UCH-1 (cell line): ENCODE results near the genes MS4A15 and PPP1R32.

GRCh38 chr11:60756770-60757265, at the start of gene MS4A15:
MS4A15 (plus strand) TSS chr11:60756867.
- RRBS = no CpG with 5 or more reads among the region's 15 CpGs

DNA sequence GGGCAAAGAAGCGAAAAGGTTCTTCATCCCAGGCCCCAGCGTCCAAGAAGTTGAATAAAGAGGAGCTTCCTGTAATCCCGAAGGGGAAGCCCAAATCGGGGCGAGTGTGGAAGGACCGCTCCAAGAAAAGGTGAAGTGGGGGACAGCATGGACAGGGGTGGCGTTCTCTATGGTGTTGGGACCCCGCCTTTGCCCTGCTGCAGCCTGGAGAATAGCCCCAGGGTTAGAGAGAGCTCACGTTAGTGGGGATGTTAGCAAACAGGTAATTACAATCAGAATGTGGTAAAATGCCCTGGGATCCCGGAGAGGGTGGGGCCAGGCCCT, 802 bp downstream of the CCDC86 start:
- RRBS = no CpG with 5 or more reads among the region's 10 CpGs

- RRBS = no CpG with 5 or more reads among the region's 7 CpGs
Observed at GRCh38 chr11:60854164-60854598, 1.6 kb downstream of the PTGDR2 start.

DNA sequence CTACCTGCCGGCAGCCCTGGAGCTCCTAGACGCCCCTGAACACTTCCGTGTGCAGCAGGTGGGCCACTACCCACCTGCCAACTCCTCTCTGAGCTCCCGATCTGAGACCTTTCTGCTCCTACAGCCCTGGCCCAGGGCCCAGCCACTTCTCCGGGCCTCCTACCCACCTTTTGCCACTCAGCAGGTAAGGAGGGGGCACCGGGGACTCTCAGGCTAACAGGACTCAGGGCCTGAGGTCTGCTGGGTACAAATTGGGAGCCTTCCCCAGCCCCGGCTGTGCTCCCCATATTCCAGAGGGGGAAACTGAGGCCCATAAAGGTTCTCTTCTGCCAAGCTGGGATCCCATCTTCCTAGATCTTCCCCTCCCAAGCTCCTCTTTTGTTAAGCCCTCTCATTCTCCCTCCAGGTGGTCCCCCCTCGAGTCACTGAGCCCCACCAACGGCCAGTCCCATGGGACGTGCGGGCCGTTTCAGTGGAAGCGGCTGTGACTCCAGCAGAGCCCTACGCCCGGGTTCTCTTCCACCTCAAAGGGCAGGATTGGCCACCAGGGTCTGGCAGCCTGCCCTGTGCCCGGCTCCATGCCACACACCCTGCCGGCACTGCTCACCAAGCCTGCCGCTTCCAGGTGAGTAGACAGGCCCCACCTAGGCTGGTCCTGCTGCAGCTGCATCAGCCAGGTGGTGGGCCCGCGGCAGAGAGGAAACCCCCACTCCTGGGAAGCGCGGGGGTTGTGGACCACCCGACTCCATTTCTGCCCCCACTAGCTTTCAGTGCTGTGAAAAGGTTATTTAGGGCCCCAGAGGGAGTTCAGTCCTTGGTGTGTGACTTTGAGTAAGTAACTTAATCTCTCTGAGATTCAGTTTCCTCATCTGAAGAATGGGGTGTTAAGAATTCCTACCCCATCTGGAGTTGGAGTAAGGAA, 3.2 kb downstream of the TMEM132A start:
- RRBS = 37% methylated on average over 5 of the region's 23 CpGs

- RRBS = no CpG with 5 or more reads among the region's 10 CpGs
Observed at GRCh38 chr11:60952425-60952790, 432 bp upstream of the SLC15A3 start.

DNA sequence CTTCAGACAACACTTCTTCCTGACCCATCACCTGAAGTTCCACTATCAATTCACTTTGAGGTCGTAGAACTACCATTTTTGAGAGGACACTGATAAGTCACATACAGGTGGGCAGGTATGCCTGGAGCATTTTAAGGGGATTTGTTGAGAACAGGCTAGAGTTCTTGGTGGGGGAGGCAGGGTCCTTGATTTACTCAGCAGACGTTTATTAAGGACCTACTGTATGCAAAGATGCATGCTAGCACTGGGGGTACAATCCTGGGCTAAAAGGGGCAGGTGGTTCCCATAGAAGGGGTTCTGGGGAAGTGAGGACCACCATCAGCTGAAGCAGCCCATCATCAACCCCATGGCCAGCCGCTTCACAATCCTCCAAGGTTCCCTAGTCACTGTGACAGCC, 35.3 kb downstream of the CD6 start:
- RRBS = no CpG with 5 or more reads among the region's 3 CpGs

DNA sequence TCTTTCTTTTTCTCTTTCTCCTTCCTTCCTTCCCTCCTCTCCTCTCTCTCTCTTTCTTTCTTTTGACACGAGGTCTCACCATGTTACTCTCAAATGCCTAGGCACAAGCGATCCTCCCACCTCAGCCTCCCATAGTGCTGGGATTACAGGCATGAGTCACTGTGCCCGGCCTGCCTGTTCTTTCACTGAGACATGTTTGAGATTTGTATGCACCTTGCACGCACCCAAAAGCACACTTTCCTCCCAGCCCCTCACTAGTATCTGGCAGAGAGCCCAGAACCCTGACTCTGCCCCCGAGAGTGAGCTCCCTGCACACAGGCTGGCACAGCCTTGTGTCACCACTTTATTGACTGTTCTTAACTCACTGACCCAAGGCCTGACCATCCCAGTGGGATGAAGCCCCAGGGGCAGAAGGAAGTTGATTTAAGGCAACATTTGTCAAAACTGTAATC, 56.9 kb downstream of the CD6 start:
- RRBS = no CpG with 5 or more reads among the region's 5 CpGs

DNA sequence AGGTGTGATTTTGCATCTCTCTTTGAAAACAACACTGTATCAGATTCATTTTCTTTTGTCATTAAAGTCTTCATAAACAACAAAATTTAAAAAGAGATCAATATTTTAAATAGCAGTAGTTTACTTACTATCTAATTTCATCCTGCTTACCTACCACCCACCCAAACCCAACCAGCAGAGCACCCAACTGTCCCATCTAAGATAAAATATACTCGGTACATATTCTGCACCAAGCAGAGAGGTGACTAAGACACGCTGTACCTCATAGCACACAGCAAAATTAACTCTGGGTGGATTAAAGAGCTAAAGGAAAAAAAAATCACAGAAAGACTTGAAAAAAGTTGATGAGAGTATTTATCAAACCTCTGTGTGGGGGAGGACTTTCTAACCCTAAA, 25.9 kb upstream of the CD5 start:
- RRBS = no CpG with 5 or more reads among the region's 2 CpGs

DNA sequence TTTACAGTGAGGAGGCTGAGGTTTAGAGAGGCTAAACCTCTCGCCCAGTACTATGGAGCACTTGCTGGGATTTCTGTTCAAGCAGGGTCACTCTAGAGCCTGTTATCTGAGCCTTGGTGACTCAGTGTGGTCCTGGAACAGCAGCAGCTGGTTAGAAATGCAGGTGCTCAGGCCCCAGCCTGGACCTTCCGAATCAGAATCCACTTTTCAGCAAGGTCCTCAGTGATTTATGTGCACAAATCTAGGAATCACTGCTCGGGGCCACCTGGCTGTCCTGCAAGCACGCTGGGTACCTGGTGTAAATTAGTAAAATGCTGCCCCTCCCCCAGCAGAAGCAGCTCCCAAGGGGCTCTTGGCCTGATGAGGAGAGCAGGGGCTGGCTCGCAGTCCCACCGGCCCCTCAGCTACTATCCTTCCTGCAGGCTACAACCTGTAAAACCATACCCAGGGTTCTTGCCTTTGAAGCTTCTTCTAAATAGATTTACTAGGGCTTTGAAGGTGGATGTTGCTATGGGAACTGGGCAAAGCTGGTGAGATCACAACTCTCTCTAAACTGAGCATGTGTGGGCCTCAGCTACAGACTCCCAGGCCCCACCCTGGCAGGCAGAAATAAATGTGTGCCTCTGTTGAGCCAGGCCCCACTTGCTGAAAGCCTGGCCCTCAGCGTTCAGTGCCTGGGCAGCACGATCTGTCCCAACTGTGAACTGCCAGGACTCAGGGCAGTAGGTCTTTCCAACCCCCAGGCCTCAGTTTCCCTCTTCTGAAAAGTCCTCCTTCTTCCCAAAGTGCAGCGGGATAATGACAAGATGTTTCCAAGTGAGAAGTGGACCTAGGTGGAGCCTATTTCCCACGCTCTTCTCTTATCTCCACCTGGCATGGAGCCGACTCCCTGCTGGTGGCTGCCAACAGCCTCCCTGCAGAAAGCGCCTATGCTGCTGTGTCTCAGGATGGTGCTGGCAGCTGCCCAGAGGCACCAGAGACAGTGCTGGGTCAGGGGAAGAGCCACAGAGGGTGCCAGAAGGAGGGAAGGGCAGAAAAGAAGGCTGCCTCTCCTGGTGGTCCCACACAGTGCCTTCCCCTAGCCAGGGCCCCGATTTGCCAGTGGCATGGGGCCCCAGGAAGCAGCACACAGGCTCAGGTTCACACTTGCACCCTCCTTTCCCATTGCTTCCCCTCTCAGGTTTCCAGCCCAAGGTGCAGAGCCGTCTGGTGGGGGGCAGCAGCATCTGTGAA, 18.6 kb downstream of the CD5 start:
- RRBS = no CpG with 5 or more reads among the region's 14 CpGs

- RRBS = no CpG with 5 or more reads among the region's 5 CpGs
Observed at GRCh38 chr11:61150303-61150697, 10.9 kb downstream of the VPS37C start.

- RRBS = no CpG with 5 or more reads among the region's 9 CpGs
Observed at GRCh38 chr11:61160269-61160757, 913 bp downstream of the VPS37C start.

DNA sequence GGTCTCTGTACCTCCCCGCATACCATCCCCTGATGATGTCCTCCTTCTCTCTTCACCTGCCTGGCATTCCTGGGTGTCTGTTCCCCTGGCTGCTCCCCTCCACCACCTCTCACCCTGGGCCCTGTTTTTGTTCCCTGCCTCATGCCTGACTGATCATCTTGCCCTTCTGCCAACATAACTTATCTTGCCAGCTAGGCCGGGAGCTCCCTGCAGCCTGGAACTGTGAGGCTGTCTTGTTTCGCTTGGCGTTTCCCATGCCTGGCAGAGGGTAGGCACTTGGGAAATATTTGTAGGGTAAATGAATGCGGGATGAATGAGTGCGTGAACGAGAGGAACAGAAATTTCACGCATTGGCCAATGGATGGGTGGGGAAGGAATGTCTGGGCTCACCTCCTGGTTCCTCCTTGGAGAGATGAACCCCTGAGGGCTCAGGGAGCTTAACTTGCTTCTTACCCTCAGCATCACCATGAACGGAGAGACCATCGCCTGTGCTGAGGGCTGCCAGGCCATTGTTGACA, 8.3 kb downstream of the PGA5 start:
- RRBS = no CpG with 5 or more reads among the region's 10 CpGs

DNA sequence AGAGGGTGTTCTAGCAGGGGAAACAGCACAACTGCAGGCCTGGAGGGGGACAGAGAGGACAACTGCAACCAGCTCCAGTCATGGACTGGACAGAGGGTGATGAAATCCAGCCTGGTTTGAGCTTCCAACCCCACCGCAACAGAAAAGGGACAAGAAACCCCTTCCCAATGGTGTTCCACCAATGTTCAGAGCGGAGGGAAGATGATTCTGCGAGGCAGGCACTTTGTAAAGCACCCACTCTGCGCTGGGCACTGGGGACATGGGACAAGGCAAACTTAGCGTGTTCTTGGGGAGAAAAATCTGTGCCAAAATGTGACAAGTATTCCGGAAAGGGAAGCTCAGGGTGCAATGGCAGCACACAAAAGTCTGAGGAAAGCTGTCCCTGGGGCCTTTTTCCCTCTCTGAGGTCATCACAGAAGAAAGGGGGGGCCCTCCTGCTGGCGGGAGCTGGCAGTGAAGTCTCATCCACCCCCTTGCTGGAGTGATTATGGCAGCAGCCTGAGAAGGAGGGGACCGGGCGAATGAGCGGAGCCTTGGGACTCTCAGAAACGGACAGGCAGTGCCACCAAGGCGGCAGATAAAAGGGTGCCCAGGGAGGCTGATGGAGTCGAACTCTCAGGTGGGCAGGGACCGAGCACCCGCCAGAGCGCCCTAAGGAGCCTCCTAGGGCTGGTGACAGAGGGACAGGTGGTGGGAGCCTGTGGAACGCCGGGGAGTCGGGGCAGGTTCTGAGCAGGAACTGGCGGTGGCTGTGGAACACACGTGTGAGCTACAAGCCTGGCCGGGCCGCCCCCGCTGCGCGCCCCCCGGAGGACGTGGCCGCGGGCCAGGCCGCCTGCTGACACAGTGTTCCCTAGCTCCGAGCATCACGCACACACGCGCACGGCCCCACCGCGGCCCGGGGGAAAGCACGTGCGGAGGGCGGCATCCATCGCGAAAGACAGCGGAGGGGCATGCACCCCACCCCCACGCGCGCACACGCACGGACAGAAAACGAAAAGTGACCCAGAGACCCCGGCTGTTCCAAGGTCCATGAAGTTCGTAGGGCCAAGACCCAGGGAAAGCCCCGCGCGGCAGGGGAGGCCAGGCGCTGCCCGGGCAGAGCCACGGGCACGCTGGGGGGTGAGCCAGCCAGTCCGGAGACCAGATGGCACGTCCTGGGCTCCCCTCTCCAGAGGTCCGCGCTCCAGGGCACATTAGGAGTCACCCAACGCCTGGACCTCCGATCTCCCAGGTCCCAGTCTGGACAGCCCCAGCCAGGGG, 1.2 kb downstream of the VWCE start:
- RRBS = 4% methylated on average over 27 of the region's 66 CpGs

- RRBS = no CpG with 5 or more reads among the region's 14 CpGs
Observed at GRCh38 chr11:61348800-61349713, 12.6 kb downstream of the CYB561A3 start.

GRCh38 chr11:61360184-61360506, 1.5 kb downstream of the CYB561A3 start:
- RRBS = no CpG with 5 or more reads among the region's 4 CpGs

DNA sequence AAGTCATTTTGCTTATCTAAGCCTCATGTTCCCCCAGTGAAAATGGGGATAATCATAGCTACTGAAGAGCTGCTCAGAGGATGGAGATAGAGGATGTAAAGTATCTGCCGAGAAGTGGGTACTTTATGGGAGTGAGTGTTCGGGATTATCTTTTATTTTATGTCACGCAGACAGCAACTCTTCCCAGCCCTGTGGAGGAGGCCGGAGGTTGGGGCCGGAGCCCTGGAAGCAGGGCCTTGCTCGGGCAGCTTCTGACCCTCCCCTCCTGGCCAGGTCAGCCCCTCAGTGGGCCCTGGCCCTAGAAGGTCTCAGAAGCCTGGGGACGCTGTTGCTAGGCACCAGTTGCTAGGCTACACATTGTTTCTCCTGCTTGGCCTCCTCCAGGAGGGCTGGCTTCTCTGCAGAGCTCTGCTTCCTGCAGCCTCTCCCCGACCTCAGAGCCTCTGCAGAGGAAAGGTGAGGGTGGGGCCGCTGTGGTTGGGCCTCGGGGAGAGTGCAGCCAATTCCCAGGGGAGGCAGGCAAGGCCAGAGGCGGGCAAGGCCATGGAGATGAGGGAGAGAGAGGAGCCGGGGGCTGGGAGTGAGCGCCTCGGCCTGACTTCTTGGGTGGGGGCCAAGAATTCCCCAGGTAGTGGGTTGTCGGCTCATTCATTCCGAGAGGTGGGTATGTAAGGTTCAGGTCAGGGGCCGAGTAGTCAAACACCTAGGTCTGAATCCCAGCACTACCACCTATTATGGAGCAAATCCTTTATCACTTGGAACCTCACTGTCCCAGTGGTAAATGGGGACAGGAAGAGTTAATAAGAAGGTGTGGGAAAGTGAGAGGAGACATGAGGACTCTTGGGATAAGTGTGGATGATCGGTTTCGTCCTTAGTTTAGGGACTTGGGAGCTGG, at the start of gene PPP1R32:
Gene PPP1R32 (plus strand): TSS at position 360 of the 895 bp plus-strand sequence.
- RRBS = no CpG with 5 or more reads among the region's 19 CpGs

GRCh38 chr11:61530735-61531711, 22.5 kb downstream of the LRRC10B start:
- RRBS = no CpG with 5 or more reads among the region's 9 CpGs

- RRBS = 10% methylated on average over 19 of the region's 33 CpGs
Observed at GRCh38 chr11:61580021-61580655, 738 bp downstream of the SYT7 start.

DNA sequence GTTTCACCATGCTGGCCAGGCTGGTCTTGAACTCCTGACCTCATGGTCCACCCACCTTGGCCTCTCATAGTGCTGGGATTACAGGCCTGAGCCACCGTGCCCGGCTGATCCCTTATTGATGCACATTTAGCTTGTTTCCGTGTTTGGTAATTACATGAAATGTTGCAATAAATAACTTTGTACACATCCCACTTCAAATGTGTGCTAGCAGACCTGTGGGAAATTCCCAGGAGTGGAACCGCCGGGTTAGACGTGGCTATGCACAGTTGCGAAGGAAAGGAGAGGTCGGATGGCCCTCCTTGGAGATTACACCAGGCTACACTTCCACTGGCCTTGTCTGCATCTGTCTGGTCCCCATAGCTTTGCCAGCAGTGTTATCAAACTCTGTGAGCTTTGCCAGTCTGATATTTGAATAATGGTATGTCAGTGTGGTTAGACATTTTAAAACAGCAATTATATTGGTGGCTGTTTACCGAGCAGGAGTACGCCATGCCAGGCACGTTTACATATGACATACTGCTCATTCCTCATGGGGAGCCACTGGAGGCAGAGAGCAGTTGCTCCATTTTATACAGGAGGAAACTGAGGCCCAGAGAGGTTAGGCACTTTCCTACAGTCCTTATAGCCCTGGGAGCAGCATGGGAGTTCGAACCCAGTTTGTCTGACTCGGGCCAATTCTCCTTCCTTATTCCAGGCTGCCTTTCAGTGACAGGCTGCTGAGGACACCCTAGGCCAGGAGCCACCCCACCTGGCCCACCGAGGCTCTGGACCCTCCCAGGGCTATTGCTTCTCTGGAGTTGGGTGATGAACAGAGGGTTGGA, 27.3 kb upstream of the SYT7 start:
- RRBS = no CpG with 5 or more reads among the region's 14 CpGs

DNA sequence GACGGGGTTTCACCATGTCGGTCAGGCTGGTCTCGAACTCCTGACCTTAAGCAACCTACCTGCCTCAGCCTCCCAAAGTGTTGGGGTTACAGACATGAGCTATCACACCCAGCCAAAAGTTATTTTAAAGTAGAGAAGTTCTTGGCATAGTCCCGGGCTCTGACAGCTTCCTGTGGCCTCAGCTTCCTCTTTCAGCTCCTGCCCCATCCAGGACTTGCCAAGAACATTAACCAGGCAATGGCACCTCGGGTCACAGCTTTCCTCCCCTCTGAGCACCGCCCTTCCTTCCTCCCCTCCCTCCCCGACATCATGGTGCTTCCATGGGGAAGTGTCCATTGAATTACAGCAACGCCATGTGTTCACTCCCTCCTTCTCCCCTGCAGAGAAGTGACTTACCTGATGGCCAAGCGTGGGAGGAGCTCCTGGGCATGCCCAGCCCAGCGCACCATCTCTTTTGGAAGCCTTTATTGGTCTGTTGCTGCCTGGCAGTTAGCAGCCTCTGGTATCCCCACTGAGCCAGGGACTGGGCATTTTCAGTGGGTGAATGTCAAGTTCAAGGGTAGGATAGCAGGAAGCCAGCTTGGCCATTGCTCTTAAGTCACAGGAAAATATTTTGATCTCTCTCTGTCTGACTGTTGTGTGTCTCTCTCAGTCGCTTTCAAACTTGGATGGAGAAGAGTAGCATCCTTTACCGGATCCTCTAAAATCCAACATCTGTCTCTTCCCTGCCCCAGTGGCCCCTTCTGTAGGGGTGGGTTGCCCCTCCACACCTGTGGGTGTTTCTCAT, 25.7 kb upstream of the DAGLA start:
- RRBS = no CpG with 5 or more reads among the region's 12 CpGs